Skeletal muscle satellite cell (primary cell): ENCODE measurements around a stretch of chr10.

GRCh38 chr10:124054013-124054520 is 39.3 kb downstream of the CHST15 start:
- CAGE, long polyA plus RNA = no peak

DNA sequence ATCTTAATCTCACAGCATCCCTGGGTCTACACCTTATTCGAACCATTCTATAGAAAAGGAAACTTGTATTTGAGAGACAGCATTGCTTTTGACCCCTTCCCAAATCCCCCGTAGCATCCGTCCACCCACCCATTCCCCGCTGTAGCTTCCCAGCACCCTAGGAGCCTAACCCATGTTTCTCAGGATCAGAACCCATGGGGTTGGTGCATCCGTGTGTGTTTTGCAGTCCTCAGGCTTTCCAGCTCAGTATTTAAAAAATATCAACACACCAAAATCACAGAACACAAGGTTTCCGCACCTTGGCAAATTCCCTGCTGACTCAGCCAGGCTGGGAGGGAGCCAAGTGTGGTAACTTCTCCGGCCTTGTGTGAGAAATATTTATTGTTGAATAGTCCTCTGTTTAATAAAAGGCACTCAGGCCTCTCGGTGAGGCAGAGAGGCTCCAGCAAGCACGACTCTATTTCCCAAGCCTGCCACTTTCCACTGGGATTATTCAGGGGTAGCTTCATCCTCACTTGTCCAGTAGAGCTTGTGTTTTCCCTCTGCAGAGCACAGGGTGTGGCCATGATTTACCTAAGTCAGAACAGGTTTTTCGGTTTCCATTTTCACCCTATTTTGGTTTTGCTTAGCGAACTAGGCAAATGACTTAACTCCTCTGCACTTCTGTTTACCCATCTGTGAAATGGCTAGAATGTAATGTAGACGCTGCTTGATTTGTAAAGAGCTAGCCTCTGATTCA is 12.8 kb upstream of the CHST15 start:
- CAGE, long polyA plus RNA = no peak

DNA sequence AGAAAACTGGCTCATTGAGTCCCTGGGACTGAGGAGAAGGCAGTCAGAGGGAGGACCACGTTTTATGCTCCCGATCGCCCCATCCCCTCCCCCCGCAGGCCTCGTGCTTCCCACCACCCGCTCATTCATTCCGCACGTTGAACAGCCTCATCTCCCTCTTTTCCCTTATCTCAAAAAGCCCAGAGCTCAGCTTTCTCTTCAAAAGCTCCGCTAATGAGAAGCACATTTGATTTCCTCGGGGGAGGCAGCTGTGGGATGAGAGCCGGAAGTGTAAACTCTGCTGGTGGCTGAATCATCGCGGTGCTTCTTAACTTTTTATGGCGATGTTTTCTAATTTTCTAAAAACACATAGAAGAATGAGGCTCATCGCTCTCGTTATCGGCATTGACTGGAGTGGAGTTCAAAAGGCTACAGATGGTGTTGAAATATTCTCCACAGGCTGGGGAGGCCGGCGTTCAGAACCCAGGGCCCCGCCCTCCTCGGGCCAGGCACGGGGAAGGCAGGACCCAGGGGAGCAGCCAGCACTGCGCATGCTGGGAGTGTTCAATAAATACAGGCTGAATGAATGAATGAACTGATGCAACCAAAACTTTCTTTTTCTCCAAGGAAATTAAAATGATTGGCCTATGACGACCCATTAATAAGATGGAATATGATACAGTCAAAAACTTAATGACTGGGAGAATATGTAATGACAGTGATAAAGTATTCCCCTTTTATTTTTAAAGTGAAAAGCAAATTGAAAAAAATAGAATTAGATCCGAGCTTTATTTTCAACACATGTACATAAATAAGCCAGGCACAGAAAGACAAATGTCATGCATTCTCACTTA is 63.8 kb downstream of the OAT start:
- CAGE, long polyA plus RNA = no peak

GRCh38 chr10:124447687-124448206 is 2.1 kb downstream of the NKX1-2 start:
- CAGE, long polyA plus RNA = no peak

DNA sequence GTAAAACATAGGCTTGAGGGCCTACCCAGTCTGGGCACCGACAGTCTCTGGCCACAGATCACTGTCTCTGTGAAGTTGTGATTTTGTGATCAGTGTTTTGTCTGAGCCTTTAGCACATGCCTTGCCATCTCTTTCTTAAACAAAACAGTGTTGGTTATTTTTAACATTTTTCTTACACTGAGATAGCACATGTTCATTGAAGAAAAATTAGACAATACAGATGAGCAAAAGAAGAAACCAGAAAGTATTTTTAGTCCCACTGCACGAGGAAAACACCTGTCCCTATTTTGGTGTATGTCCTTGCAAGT is 27.3 kb downstream of the LHPP start:
- CAGE, long polyA plus RNA = no peak

DNA sequence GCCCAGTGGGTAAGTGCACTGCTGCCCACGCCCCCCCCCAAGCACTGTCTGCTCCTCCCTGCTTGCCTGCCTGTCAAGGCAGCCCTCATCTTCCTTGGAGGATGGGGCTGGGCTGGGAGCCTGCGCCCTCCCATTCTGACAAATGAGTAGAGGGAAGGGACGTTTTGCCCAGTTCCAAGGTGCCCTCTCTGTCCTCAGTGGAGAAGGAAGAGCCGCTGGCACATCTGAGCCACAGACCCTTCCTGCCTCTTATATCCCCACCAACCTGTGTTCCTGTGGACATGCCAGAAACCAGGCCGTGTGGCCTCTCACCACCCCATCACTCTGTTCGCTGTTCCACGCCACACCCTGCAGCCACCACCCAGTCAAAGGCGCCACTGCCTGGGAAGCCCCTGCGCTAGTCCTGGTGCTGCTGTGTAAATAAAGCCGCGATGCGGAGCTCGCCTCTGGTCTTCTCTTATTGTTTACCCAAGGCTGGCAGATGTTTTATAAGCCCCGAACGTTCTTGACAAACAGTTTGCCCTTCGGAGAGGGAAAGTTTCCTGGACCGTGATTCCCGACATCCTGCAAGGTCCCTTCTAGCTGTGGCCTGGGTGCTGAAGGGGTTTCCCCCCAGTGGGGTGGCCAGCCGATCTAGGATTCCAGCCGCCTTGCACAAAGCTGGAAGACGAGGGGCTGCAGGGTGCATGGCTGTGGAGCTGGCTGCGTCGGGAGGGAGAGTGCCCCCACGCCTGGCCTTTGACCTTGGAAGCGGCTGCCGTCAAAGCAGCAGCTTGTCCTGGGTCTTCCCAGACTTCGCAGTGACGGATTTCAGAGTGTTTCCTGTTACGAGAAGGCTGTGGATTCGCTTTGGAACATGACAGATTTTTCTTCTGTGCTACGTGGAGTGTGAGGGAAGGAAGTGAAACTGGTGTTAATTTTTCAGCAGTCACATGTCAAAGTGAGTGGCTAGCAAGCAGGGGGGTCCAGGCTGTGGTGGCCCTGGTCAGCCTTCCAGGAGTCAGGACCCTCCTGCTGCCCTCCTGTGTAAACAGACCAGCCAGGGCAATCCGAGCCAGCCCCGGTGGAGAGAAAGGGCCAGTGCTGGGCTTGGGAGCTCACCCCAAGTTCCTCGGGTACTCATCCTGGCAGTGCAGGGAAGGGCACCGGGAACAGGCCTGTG is 61.5 kb downstream of the LHPP start:
- CAGE, long polyA plus RNA = no peak

DNA sequence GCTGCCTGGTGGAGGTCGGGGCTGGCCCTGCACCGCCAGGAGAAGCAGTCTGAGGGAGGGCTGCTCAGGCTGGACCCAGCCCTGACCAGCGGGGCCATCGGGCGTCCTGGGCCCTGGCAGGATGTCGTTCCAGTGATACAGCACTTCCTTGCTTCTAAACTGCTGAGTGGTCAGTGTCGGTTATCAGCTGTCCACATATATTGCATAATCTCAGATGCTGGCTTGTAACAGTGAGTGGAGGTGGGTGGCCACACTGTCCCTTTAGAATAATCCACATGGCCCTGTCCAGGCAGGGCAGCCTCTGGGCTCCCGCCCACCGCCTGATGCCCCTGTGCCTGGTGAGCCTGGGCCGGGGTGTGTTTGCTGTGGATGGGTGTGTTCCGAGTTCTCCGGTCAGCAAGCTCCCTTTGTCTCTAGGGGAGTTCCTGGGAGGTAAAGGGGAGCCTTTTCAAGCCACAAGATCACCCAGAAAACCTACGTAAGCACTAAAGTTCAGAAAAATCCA is 86.1 kb downstream of the LHPP start:
- CAGE, long polyA plus RNA = no peak

DNA sequence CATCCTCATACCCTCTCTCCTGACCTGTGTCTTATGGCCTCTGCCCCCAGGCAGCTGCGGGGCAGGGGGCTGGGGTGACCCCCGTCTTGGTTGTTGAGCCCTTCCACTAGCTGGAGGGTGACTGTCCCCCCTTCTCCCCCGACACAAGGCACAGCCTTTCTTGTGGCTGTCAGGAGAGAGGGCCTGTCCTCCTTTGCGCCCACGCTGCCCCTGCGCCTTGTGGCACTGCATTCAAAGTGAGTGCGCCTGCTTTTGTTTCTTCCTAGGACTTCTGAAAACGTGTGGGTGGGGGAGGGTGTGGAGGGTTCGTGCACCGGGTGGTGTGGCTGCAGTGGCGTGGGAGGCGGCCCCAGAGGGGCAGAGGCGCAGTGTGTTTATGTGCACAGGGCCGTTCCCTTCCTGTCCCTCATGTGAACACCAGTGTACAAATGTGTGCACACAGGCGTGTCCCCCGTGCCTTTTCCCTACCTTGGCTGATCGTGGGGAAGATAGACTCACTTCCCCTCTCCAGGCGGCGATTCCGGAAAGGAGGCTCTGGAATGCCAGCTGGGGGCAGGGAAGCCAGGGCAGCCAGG is 88.7 kb downstream of the LHPP start:
- CAGE, long polyA plus RNA = no peak

- CAGE, long polyA plus RNA = no peak
Observed at GRCh38 chr10:124615946-124616486, 128.2 kb downstream of the FAM53B start.

GRCh38 chr10:124654069-124654786 is 90.0 kb downstream of the FAM53B start:
- CAGE, long polyA plus RNA = no peak

DNA sequence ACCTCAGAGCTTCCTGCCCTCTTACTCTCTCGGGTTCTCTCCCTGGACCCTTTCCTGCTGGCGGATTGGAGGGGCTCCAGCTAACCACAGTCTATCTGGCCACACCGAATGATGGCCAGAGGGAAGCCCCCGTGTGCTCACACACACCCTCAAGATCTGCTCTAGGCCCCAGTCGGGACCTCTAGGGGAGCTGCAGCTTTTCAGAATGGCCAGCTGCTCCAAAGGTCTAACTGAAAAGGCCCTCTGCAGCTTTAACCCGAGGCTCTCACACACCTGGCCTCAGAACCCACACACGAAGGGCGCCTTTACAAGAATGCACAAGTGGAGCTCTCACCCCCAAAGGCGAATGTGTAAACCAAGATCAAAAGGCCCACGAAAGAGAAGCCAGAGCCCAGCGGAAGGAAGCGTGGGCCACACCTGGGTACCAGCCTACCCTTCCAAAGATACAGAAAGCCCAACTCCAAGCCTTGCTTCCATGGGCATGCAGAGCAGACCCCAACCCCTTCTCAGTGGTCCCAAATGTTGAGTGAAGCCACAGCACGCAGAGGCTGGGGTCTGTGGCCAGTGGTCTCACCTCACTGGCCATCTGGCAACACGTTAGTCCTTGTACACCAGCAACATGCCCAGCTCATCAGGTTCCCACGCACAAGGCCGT is 65.3 kb downstream of the FAM53B start:
- CAGE, long polyA plus RNA = no peak

DNA sequence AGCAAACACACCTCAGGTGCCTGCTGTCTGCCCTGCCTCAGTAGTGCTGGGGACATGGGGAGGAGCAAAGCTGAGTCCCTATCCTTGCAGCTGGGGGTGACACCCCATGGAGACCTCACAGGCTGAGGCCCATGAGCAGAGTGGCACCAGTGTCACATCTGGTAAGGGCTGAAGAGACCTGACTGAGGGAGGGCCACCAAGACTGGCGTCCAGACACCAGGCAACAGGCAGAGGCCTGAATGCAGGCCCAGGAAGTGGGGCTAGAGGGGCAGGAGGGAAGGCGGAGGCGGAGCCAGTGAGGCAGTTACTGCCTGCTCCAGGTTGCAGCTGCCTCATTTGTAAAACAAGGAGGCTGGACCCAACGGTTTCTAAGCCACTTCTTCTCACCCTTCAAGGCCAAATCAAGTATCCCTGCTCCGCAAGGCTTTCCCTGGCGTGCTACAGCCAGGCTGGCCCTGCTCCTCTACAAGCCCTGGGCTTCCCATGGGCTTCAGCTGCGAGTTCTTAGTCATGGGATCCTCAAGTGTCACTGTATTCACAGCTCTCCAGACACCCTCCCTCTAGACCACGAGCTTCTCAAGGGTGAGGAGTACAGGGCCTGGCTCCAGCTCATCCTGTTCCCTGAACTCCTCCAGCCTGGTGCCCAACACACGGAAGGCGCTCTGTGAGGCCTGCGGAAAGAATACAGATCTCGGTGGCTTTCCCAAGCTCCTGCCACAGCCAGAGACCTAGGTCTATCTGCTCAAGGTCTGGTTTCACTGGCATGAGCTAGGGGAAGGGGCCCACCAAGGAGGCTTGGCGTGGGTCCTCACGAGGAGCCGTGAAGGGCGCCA is 38.9 kb downstream of the FAM53B start:
- CAGE, long polyA plus RNA = no peak

DNA sequence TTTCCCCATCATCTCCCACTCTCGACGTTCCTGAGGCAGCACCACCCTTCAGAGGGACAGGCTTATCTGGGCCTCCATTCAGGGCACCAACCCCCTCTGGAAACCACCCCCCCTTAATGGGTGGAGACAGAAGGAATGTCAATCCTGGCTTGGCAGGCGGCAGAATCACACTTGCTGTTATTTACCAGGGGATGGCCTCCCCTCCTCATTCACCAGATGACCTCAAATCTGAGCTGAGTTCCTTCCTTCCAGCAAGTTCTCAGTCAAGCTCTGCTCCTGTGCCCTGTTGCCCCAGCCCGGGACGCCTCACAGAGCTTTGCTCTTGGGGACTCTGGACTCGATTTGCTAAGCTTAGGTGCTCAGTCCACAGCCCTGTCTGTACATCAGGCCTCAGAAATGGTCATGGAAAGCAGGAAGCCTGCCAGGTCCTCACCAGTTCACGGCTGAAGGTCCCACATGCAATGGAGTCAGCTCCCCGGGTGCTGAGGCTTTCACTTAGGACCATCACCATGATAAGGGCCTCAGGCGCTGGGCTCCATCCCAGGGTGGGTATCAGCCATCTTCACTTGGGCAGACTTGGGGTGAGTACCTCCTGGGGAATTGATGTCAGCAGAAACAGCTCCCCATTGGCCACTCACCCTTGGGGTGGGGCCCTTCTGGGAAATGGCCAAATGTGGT is 37.8 kb downstream of the FAM53B start:
- CAGE, long polyA plus RNA = no peak

- CAGE, long polyA plus RNA = no peak
Observed at GRCh38 chr10:124717999-124719118, 25.8 kb downstream of the FAM53B start.

DNA sequence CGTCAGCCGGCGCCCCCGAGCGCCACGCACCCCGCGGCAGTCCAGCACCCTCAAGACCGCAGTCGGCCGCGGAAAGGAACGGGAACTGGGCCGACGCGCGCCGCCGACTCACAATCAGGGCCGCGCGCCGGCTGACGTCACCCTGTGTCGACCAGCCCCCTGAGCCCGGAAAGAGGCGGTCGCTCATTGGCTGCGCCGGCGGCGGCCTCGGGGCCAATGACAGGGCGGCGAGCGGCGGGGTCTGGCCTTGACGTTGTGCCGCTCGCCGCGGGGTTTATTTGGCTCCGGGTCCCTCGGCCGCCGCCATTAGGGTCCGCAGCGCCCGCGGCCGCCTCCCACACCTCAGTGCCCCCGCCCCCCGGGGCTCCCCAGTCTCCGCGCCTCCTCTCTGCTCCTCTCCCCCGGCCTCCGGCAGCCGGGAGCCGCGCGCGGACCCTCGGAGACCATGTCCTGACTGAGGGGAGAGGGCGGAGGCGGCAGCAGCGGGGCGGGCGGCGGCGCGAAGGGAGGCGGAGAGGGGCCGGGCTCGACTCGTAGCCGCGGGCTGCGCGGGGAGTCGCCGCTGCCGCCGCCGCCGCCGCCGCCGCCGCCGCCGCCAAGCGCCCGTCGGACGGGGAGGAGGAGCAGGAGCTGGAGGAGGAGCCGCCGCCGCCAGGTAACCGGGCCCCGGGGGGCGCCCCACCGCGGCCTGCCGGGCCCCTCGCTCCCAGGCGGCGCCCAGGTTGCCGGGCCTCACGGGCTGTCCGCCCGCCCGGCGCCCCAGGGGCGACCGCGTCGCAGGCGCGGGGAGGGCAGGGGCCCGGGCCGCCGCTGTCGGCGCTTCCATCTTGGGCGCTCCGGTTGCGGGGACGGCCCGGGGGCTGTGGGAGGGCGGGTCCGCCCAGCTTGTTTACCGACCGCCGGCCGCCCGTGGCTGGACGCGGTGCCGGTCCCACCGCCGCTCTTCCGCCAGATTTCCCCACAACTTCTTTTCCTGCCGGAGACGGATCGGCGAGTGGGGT is 25.0 kb upstream of the ZRANB1 start:
- CAGE, long polyA plus RNA = no peak

GRCh38 chr10:124996109-124996575 is 31.7 kb downstream of the CTBP2 start:
- CAGE, long polyA plus RNA = no peak

- CAGE, long polyA plus RNA = no peak
Observed at GRCh38 chr10:125038501-125039046, 10.7 kb upstream of the CTBP2 start.

DNA sequence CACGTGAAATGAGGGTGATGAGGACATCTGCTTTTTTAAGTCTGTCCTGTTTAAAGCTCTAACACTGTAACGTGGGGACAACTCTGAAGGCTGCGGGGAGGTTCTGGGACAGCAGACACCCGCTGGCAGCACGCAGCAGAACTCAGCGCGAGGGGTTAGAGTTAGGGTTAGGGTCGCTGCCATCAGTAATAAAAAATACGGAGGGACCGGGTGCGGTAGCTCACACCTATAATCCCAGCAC is 34.4 kb upstream of the CTBP2 start:
- CAGE, long polyA plus RNA = no peak

DNA sequence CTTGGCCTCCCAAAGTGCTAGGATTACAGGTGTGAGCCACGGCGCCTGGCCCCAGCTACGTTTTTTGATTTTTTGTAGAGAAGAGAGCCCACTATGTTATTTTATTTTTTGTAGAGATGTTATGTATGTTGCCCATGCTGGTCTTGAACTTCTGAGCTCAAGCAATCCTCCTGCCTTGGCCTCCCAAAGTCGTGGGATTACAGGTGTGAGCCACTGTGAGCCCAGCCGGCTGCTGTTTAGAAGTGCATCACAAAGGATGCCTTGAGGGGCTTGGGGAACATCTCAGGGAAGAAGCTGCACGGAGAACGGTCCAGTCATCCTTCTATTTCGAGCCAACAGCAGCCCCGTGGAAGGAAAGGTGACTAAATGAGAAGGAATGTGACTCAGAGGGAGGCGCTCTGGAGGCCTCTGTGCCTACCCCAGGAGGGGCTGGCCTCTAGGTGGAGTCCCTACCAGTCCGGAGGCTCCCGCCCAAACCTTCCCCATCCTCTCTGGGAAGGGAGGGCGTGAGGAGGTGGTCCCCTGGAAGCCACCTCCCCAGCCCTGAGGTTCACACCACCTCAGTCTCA is 56.2 kb upstream of the CTBP2 start:
- CAGE, long polyA plus RNA = no peak

DNA sequence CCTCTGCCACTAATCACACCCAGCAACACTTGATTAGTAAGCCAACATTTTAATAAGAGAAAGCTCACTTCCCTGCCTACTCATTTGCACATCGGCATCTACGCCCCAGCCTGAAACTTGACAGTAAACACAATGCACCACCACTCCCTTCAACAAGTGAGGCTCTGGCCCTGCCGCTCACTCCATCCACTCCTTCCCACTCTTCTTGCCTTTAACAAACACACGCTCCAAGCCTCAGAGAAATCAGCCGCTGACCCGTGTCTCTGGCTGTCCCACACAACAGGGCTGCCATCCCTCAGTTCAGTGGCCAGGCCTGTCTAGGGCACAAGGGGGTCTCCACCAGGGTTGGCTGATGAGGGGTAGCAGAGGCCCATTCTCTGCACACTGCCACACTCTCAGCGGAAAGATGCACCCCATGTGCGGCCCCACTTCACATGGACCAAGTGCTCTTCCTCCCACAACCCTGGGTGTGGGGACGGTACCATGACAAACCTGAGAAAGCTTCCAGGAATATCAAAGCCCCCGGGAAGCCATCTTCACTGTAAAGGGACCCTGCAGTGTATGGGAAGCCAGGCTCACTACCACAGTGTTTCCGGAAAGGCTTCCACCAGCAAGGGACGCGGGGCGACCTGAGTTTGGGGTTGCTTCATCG is 78.0 kb upstream of the CTBP2 start:
- CAGE, long polyA plus RNA = no peak